Cardiac fibroblast (primary cell): ENCODE measurements around the genes MCM9 and SERINC1.

GRCh38 chr6:117485316-117485858 is 2.9 kb downstream of the DCBLD1 start:
- RRBS: no CpG with 5 or more reads among the region's 1 CpG

GRCh38 chr6:117536279-117536756 is 53.8 kb downstream of the DCBLD1 start:
- RRBS: no CpG with 5 or more reads among the region's 4 CpGs

DNA sequence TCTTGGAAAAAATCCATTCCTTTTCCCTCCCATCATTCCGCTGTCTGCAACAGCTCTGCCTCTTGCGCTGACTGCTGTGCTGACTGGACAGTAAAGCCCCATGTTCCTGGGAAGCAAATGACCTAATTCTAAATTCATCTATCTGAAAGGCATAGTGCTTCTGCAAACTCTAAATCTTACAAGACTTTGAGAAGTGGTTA is 255.5 kb upstream of the PLN start:
- RRBS: no CpG with 5 or more reads among the region's 2 CpGs

GRCh38 chr6:118893046-118893272 is 993 bp upstream of the ASF1A start:
- RRBS: no CpG with 5 or more reads among the region's 4 CpGs

GRCh38 chr6:118934113-118935580 is at the start of gene MCM9:
Gene MCM9 (minus strand): TSS chr6:118935159.
- RRBS: 1% methylated on average over 35 of the region's 101 CpGs

GRCh38 chr6:119075960-119076988 is 2.2 kb downstream of the FAM184A start:
- RRBS: no CpG with 5 or more reads among the region's 10 CpGs

DNA sequence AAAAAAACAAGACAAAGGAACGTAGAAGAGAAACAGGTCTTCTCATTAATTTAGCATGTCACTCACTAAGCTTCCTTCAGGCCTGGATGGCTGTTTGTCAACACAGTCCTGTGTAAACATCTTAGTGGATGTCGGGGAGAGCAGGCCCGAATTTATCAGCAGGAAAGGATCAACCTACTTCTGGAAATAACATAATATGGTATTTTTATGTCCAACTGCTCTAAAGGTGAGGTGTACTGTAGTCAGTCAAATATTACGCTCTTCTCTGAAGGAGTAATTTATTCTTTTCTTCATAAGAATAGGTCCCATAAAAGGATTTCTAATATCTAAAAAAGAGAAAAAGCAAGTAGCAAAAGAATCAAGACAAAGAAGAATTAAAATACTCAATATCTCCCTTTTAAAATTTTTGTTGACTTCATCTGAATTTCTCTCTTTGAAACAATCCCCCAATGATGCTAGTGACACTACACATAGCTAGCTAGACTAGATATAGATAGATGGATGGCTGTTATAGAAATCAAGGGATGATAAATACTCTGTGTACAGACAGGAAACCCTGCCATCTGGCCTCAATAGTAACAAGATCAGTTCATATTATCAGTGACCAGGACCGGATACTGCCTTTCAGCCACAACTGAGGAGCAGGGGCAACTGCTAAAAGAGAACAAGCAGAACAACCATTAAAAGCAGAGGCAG is 118.0 kb upstream of the FAM184A start:
- RRBS: no CpG with 5 or more reads among the region's 5 CpGs

DNA sequence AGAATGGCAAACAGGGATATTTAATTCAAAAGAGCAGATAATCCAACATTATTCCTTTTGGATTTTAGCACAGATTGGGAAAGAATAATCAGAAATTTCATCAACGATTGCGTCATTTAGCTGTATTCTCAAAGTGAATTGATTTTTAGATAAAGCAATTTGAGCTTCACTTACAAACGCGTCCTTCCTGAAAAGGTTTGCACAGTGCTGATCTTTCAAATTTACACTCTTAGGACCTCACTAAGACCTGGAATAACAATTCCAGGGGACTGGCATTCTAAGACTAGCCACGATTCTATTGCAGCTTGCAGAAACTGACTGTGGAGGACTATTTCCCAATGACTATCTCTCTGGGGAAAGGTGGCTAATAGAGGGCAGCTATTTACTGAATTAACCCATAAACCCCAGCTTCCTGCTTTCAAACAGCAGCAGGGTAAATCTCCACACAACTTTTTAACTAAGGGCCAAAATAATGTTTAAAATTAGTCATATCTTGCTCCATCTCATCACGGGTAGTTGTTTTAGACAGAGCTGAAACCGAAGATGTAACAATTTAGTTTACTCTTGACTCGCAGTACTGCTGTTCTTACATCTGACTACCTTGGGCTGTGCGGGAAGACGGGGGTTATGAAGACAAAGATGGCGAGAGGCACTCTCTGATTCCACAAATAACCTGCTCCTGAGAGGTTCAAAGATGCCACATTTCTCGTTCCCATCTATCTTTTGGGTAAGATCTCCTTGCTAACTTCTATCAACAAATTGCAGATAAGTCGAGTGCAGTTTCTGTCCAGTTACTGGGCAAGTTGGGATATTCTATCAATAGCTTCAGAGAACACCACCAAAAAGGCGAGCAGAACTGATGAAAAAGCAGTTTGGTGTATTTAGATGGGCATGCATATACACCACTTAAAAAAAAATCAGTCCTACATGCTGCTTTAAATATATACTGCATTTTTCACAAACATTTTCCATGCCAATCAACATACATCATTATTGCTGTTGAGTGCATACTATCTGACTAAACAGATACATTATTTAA is 131.4 kb upstream of the FAM184A start:
- RRBS: no CpG with 5 or more reads among the region's 14 CpGs

DNA sequence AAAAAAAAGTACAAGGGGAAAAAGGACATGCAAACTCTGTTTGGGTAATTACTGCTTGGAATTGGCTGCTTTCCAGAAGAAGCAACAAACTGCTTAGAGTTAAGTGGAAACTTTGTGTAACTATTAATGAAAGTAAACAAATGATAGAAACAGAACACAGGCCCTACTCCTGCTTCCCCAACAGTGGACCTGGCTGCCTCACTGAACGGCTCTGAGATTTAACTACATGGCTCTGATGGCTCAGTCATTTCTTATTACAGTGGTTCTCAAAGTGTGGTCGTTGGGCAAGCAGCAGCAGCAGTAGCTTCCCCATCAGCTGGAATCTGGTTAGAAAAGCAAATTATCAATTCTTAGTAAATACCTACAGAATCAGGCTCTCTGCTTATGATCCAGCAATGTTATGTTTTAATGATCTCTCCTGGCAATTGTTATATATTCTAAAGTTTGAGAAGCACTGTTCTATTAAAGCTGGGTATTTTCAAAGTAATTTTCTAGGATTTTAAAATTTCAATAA is 108.3 kb downstream of the MAN1A1 start:
- RRBS: no CpG with 5 or more reads among the region's 2 CpGs

GRCh38 chr6:119348027-119348243 is 1.6 kb downstream of the MAN1A1 start:
- RRBS: no CpG with 5 or more reads among the region's 11 CpGs

GRCh38 chr6:119449260-119449694 is 99.7 kb upstream of the MAN1A1 start:
- RRBS: no CpG with 5 or more reads among the region's 3 CpGs

DNA sequence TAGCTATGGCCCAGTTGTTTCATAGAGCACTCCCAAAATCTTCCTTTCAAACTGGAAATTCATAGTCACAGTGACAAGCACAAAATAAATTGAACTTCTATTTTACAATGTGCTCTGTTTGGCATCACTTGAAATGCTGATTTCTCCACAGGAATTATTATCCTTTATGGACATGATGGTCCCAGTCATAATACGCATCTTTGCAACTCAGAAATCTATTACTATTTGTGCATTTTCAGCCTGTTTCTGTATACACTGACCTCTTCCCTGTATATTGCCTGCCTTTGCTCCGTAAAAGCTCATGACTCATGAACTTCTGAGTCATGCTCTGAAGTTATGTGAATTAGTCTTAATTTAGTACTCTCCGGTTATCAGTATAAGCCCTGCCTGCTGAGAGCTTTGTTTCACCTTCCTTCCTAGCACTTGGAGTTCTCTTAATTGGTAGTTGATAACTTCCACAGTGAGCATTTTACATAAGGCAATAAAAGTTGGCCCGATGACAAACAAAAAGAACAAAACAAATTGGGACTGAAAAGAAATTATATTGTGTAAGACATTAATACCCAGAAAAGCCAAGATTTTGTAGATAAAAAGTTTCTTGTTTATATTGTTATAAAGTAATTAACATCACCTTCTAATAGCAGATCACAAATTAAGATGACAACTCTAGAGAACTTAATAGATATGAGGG is 231.3 kb downstream of the GJA1 start:
- RRBS: no CpG with 5 or more reads among the region's 4 CpGs

- RRBS: no CpG with 5 or more reads among the region's 2 CpGs
These were observed 415.6 kb downstream of the GJA1 start for GRCh38 chr6:121851023-121851455.

- RRBS: no CpG with 5 or more reads among the region's 2 CpGs
These were observed 421.0 kb downstream of the GJA1 start for GRCh38 chr6:121856480-121856906.

GRCh38 chr6:122470959-122472160 is at the start of gene SERINC1:
Gene SERINC1 (minus strand): TSS chr6:122471807.
- RRBS: no CpG with 5 or more reads among the region's 53 CpGs

DNA sequence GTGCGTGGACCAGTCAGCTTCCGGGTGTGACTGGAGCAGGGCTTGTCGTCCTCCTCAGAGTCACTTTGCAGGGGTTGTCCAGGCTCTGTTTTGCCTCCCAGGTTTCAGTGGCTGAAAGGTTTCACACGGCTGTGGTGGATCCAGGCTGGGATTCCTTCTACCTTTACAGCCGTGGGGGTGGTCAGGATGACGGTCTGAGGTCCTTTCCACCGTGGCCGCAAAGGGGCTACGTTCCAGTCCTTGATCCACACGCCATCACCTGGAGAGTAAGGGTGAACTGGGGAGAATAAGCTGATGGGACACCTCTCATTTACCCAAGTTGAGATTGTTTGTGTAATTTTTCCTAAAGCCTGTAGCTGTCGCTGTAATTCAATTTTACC is 35.5 kb upstream of the FABP7 start:
- RRBS: no CpG with 5 or more reads among the region's 11 CpGs

GRCh38 chr6:122833053-122833620 is 44.1 kb downstream of the SMPDL3A start:
- RRBS: no CpG with 5 or more reads among the region's 7 CpGs

GRCh38 chr6:123441784-123442239 is 194.9 kb downstream of the TRDN start:
- RRBS: no CpG with 5 or more reads among the region's 3 CpGs